GM12891 (cell line): Measurements from ENCODE around the gene OAS2.

DNA sequence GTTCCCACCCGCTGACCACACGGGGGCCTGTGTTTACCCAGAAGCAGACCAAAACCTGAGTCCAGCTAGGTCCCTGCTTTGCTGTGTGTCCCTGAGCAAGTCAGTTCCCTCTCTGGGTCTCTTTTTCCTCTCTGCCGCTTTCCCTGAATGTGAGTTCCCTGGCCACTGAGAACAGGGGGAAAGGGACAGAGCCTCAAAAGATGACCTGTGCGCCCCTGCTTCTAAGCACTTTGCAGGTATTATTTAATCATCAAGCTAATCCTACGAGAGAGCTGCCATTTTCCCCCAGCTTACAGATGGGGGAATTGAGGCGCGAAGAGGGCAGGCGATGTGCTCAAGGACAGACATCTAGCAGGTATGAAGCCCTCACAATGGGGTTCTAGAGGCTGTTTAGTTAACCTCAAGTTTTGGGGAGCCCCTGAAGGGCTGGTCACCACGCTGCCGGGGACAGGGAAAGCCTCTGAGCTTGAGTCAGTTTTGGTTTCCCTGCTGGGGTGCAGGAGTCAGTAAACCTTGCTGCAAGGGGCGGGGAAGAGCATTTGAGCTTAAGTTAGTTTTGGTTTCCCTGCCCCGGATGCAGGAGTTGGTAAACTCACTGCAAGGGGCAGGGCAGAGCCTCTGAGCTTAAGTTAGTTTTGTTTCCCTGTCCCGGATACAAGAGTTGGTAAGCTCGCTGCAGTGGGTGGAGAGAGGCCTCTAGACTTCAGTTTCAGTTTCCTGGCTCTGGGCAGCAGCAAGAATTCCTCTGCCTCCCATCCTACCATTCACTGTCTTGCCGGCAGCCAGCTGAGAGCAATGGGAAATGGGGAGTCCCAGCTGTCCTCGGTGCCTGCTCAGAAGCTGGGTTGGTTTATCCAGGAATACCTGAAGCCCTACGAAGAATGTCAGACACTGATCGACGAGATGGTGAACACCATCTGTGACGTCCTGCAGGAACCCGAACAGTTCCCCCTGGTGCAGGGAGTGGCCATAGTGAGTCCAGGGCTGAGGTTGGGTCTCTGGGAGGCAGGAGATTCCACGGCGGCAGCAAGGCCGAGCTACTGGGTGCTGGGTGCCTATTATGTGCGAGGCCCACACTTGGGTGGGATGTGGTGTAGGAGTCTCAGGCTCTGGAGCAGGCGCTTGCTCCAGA is at the start of gene OAS2:
Gene OAS2 (plus strand): TSS at position 706 of the 1,132 bp plus-strand sequence.
- RRBS = 6% methylated on average over 2 of the region's 26 CpGs

DNA sequence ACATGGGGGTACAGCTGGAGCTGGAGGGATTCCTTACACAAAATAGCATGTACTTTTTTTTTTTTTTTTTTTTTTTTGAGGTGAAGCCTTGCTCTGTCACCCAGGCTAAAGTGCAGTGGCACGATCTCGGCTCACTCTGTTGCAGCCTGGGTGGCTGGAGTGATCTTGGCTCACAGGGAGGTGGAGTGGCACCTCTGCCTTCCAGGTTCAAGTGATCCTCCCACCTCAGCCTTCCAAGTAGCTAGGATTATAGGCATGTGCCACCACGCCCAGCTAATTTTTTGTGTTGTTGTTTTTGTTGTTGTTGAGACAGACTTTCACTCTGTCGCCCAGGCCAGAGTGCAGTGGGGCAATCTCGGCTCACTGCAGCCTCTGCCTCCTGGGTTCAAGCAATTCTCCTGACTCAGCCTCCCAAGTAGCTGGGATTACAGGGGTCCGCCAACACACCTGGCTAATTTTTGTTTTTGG is 5.2 kb upstream of the RASAL1 start:
- RRBS = no CpG with 5 or more reads among the region's 6 CpGs

- RRBS = 6% methylated on average over 2 of the region's 27 CpGs
Observed at GRCh38 chr12:113152597-113153204, 3.2 kb downstream of the CFAP73 start.

GRCh38 chr12:113153205-113153767 is 3.8 kb downstream of the CFAP73 start:
- RRBS = 3% methylated on average over 16 of the region's 49 CpGs

GRCh38 chr12:113161193-113162198 is 12.0 kb downstream of the CFAP73 start:
- RRBS = no CpG with 5 or more reads among the region's 43 CpGs

- RRBS = no CpG with 5 or more reads among the region's 8 CpGs
Observed at GRCh38 chr12:113223013-113223514, 1.8 kb downstream of the TPCN1 start.

- RRBS = no CpG with 5 or more reads among the region's 4 CpGs
Observed at GRCh38 chr12:113223935-113224415, 2.7 kb downstream of the TPCN1 start.

DNA sequence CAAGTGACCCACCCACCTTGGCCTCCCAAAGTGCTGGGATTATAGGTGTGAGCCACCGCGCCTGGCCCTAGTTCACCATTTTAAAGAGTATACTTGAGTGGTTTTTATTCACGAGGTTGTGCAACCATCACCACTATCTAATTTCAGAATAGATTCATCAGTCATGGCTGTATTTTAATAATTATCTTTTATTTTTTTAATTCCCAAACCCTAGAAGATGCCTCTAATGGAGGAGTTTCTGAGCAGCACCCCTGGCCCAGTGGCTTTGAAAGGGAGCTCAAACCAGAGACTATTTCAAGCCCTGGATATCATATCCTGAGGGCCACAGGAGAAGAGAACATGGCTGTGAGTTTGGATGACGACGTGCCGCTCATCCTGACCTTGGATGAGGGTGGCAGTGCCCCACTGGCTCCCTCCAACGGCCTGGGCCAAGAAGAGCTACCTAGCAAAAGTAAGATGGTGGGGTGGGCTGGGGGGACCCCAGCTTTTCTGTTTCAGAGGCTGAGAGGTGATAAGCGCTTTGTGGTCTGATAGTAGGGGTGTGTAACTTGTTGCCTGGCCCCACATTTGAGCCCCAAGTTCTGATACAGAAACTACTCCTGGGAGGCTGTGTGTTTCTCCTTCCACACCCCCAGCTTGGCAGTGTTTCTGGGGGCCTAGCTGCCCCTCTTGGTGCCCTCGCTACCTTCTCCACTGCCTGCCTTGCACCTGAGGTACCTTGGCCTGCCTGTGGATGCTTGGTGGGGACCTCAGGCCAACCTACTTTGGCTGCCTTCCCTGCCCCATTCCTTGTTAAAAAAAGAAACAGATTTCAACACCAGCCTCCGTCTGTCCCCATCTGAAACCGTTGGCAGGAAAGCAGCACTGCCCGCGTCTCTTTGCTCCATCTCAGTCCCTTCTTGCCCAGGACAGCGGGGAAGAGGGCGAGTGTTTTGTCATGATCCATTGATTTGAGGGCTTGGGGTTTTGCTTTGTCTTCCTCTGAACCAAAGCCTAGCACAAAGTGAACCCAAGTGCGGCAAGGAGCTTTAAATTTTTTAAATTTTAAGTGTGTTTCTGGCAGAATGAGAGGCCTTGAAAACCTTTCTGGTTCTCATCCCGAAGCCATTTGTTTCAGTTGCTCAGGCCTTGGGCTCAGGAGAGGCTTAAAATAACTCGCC is 5.6 kb downstream of the TPCN1 start:
- RRBS = no CpG with 5 or more reads among the region's 18 CpGs

DNA sequence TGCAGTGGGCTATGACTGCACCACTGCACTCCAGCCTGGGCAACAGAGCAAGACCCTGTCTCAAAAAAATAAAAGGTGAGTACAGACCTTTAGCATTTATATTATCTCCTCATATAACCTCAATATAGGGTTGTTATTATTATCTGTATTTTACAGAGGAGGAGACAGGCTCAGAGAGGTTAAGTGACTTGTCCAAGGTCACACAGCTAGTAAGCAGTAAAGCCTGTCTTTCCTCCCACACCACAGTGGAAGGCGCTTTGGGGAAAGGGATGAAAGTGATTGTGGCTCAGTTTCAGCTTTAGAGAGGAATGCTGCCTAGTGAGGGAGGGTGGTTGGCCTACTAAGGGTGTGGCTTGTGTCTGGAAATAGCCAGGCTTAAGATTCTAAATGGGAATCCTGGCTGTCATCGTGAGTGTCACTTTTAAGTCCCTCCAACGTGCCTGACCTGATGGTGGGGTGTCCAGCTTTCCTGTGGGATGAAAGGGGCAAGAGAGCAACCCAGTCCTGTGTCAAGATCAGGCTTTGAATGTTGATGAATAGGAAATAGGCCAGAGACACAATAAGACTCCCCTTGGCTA is 7.4 kb downstream of the TPCN1 start:
- RRBS = no CpG with 5 or more reads among the region's 3 CpGs

DNA sequence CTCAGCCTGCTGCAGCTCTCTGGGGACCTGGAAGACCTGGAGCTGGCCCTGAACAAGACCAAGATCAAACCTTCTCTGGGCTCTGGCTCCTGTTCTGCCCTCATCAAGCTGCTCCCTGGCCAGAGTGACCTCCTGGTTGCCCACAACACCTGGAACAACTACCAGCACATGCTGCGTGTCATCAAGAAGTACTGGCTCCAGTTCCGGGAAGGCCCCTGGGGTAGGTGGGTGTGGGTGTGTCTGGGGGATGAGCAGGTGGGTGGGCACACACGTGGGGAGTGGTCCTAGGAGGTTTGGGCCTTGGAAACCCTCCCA is 16.4 kb downstream of the PLBD2 start:
- RRBS = no CpG with 5 or more reads among the region's 3 CpGs

DNA sequence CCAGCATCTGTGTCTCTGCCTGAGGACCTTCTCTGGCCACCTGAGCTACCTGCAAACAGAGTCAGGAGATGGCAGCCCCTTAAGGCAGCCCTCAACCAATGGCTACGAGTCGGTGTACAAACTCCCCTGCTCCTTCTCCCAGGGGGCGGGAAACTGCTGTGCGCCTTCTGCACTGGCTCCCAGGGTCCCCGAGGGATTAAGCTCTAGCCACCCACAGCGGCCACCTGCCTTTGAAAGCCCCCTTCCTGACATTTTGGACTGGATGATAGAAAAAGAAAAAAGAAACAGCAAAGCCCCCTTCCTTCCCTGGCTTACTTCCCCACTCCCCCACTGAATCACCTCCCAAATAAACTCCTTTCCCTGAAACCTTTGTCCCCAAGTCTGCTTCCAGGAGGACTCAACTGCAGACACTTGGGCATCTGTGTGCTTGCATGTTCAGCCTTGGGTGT is 6.1 kb downstream of the SDS start:
- RRBS = no CpG with 5 or more reads among the region's 6 CpGs

DNA sequence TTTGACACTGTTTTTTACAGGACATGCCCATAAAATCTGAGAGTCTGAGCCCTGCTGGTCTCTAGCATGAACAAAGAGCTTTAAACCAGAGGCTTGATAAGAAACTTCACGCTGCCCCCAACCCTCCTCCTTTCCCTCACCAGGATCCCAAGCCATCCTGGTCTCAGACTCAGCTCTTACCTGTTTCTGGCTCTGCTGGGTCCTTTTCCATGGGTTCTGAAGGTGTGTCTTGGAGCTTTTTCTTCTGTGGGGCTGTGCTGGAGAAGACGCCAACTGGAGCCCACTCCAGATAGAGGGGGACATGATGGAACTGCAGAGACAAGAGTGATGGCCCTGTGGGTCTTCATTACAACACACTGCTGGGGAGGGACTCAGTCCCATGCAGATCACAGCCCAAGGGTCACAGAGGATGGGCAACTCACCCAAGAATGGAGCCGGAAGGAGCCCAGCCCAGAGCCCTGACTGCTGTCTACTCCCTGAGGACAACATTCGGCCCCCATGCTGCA is 29.2 kb downstream of the RBM19 start:
- RRBS = no CpG with 5 or more reads among the region's 4 CpGs

- RRBS = no CpG with 5 or more reads among the region's 5 CpGs
Observed at GRCh38 chr12:114238803-114239179, 167.2 kb downstream of the TBX5 start.

GRCh38 chr12:114407908-114408420 is 2.0 kb upstream of the TBX5 start:
- RRBS = 34% methylated on average over 8 of the region's 29 CpGs

GRCh38 chr12:114413459-114414170 is 7.7 kb upstream of the TBX5 start:
- RRBS = 9% methylated on average over 4 of the region's 17 CpGs

- RRBS = 5% methylated on average over 14 of the region's 47 CpGs
Observed at GRCh38 chr12:114448343-114449078, 42.6 kb upstream of the TBX5 start.

DNA sequence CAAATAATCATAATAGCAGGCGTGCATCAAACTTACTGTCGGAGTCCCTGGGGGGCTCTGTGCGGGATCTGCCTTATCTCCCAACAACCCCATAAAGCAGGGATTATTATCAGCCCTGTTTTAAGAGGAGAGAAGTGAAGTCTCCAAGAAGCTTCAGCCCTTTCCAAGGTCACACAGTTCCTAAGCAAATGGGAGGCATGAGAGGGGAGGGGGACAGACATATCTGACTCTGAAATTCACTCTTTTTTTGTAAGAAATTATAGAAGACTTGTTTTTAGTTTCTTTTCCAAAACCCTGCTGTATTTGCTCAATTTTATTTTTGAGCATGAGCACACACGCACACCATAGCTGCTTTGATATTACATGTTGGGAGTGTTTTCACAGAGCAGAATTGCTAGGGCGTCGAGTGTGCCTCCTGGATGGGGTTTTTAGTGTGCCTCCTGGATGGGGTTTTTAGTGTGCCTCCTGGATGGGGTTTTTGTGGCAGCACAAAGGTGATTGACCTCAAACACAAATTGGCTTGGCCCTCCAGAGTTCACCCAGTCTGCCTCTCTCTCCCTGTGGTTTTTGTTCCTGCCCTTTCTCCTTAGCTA is 27.3 kb downstream of the TBX3 start:
- RRBS = no CpG with 5 or more reads among the region's 6 CpGs

- RRBS = no CpG with 5 or more reads among the region's 8 CpGs
Observed at GRCh38 chr12:114667880-114668125, 16.2 kb downstream of the TBX3 start.

DNA sequence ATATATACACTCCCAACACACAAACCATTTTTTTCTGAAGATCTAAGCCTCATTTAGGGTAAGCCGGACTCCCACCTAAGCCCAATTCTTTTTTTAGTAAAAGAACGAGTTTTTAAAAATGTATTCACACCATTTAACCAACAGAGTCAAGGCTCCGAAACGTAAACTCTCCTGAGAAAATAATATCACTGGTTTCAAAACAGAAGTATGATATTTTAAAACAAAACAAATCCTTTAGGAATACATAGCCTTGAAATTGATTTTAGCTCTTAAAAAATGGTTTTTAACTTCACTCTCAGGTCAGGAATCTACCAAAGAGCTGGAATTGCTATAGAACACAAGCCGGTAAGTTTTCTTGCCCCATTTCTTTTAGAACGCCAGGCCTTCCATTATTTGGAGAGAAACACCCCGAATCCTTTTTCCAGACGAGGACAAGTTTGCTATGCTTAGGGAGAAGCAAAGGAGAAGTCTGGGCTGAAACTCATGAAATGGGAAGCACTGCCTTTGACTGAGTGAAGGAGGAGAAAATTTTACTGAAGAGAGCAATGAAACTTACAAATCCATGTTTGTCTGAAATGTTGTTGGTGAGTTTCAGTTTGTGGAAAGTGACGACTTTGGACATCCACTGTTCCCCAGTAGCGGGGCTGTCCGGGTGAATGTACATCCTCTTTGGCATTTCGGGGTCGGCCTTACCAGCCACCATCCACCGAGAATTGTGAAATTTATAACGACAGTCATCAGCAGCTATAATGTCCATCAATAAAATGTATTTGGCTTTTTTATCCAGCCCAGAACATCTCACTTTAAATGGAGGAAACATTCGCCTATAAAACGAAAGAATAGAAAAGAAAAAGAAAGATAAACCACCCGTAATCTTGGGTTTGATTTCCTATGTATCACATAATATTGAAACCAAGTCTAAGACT is 3.4 kb downstream of the TBX3 start:
- RRBS = no CpG with 5 or more reads among the region's 18 CpGs

GRCh38 chr12:114683286-114683648 is 708 bp downstream of the TBX3 start:
- RRBS = no CpG with 5 or more reads among the region's 19 CpGs